Mesangial cell (primary cell): Measurements from ENCODE around the genes LCE7A, S100A7A, S100A16 and ILF2.

- RAMPAGE, long total RNA = no peak
These were observed 20.4 kb downstream of the PSMB4 start for GRCh38 chr1:151419863-151420086.

GRCh38 chr1:151904799-151905402 lies 4.4 kb downstream of the THEM4 start:
- RAMPAGE, long total RNA = no peak

DNA sequence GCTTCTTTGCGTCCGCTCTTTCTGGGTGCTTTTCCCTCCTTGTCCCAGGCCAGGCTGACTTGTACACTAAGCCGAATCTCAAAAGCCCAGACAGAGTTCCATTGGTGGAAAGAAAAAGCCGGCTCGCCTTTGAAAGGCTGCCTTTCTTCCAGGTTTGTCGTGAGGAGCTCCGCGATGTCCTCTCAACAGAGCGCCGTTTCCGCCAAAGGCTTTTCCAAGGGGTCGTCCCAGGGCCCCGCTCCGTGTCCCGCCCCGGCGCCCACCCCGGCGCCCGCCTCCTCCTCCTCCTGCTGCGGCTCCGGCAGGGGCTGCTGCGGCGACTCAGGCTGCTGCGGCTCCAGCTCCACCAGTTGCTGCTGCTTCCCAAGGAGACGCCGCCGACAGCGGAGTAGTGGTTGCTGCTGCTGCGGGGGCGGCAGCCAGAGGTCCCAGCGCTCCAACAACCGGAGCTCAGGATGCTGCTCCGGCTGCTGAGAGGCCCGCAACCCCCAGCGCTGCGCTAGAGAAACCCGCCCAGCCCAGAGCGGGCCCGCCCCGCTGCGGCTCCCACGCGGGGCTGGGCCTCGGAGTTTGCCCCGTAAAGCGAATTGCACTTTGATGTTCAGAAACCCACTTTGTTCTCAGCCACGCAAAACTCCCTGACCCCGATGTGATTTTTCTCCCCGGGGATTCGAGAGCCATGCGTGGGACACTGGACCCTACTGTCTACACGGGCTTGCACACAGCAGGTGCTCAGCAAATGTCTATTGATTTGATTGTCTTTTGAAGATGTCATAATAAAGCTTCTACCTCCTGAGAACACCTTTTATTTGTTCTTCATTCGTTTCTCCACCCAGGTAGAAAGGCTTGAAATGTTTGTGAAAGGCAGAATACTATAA lies 1.2 kb downstream of the CRCT1 start:
- RAMPAGE, long total RNA = no peak

GRCh38 chr1:152721459-152721669 lies 2.0 kb downstream of the C1orf68 start:
- RAMPAGE, long total RNA = no peak

GRCh38 chr1:152859828-152860183 lies at the start of gene LCE7A:
LCE7A (plus strand) TSS chr1:152859996.
- RAMPAGE, long total RNA = no peak

- RAMPAGE, long total RNA = no peak
These were observed at the start of gene S100A7A for GRCh38 chr1:153416324-153416602. S100A7A (plus strand) TSS chr1:153416520.

GRCh38 chr1:153493630-153494151 lies 33.2 kb upstream of the S100A7 start:
- RAMPAGE, long total RNA = no peak

DNA sequence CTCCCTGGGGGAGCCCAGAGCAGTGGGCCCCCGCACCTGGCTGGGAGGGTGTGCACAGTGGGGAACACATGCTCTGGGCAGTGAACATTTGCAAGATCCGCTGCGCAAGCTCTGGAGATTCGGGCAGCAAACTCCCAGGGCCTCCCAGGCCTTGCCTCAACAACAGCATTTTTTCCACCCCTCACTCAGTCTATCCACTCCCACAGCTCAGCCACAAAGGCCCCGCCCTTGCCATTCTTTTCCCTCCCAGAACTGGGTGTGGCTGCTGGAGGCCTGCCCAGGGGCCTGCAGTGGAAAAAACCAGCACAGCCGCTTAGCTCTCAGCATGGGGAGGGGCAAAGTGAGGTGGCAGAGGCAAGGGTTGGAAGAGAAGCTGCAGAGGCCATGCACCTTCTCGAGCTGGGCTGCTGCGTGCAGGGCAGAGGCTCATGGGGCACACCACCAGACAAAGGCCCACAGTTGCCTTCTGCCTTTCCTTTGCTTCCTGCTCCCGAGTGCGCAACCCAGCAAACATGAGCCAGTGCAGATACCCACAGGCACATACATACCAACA lies 608 bp downstream of the S100A4 start:
- RAMPAGE, long total RNA = start-site peak on the minus strand centred at position 193 of the sequence, 24 bp wide, 5 reads

- RAMPAGE, long total RNA = no peak
These were observed 1.4 kb upstream of the S100A2 start for GRCh38 chr1:153567000-153567442.

GRCh38 chr1:153572469-153573065 lies 6.9 kb upstream of the S100A2 start:
- RAMPAGE, long total RNA = no peak

- RAMPAGE, long total RNA = no peak
These were observed 14.2 kb downstream of the S100A16 start for GRCh38 chr1:153598682-153599250.

- RAMPAGE, long total RNA = no peak
These were observed 9.6 kb downstream of the S100A16 start for GRCh38 chr1:153603297-153603814.

GRCh38 chr1:153612488-153613645 lies at the start of gene S100A16:
S100A16 (minus strand) TSS chr1:153613137.
- RAMPAGE, long total RNA = start-site peak on the minus strand at chr1:153612980-153613107, 1,750 reads

- RAMPAGE, long total RNA = no peak
These were observed 538 bp downstream of the ILF2 start for GRCh38 chr1:153670128-153670782.

DNA sequence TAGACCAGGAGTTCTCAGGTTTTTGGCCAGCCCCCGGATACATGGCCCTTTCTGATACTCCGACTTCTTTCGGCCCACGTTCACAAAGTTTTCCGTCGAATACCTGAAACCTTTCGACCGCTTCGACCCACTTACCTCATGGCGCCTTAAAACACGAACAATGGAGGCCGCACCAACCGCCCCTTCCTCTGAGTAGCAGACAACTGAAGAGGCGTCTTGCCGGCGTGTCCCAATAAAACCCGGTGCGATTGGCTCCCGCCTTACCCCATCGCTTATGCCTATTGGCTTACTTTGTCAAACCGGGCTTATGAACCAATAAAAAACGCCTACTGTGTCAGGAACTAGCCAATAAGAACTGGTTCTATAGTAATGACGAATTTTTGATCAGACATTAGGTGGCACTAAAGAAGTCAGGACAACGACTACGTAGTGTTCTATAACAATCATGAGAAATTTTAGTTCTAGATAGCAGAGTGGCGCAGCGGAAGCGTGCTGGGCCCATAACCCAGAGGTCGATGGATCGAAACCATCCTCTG lies at the start of gene ILF2:
Gene ILF2 (minus strand): TSS at position 211 of the 536 bp plus-strand sequence.
- RAMPAGE, long total RNA = start-site peak on the minus strand centred at position 190 of the sequence, 43 bp wide, 4,851 reads

GRCh38 chr1:153686461-153686772 lies 7.9 kb downstream of the NPR1 start:
- RAMPAGE, long total RNA = no peak

- RAMPAGE, long total RNA = no peak
These were observed 15.0 kb downstream of the SLC27A3 start for GRCh38 chr1:153789868-153790947.

GRCh38 chr1:153805233-153805816 lies 30.1 kb downstream of the SLC27A3 start:
- RAMPAGE, long total RNA = no peak

GRCh38 chr1:153888475-153889445 lies 34.0 kb downstream of the GATAD2B start:
- RAMPAGE, long total RNA = no peak

- RAMPAGE, long total RNA = no peak
These were observed 2.2 kb downstream of the GATAD2B start for GRCh38 chr1:153920415-153921119.